ENCODE results near the genes DOK1, EVA1A and REG3G.

- PRO-cap = no peak
These were observed 28.1 kb upstream of the TET3 start for GRCh38 chr2:73956462-73957088.

DNA sequence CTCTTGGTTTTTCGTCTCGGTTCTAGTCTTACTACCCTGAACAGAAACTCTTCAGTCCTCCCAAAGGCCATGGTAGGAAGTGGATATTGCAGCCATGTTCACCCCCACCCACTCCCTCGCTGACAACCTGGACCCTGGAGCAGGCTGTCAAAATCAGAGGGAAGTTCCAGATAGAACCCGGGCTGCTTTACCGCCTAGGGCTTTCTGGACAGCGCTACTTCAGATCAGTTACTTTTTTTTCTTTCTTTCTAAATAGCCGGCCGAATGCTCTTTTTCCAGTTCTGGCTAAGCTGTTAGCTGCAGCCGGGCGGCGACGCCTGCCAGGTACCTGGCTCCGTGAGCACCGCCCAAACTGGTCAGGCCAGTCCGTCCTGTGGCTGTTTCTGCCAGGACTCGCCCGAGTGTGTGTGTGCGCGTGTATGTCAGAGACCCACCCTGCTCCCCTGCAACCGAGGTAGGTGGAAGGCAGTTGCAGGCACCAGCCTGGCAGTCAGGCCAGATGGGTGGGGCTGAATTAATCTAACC is 1.2 kb upstream of the TET3 start:
- PRO-cap = no peak

DNA sequence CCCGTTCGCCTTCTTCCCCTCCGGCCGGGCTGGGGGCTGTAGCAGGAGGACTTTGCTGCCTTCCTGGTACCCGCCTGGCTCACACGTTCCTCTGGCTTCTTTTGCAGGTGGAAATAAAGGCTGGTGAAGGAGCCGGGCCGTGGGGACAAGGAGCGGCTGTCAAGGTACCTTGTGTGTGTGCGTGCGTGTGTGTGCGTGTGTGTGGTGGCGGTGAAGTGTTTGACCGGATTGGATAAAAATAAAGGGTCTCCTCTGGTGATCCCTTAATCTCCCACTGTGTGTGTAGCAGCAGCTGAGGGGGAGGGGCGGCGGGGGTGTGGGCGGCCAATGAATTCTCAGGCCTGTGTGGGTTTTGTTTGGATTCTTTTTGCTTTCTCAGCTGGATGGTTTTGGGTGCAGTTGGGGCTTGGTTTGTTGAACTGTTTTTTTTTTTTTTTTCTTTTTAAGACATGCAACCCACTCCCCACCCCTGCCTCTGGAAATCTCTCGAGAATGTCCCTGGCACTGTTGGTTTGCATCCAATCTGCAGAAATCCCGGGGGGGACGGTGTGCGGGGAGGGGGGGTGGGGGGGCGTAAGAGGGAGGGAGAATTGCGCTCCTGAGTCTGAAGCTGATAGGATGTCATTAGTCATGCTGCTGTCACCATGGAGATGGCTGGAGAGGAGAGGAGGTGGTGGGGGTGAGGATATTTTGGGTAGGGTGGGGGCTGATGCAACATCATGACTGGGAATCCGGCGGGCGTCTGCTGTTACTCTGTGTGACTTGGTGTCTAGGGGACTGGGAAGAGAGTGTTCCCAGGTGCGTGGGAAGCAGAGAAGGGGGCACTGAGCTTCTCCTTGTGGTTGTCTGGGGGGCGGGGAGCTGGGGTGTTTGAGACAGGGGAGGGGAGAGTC is 18.5 kb downstream of the TET3 start:
- PRO-cap = no peak

DNA sequence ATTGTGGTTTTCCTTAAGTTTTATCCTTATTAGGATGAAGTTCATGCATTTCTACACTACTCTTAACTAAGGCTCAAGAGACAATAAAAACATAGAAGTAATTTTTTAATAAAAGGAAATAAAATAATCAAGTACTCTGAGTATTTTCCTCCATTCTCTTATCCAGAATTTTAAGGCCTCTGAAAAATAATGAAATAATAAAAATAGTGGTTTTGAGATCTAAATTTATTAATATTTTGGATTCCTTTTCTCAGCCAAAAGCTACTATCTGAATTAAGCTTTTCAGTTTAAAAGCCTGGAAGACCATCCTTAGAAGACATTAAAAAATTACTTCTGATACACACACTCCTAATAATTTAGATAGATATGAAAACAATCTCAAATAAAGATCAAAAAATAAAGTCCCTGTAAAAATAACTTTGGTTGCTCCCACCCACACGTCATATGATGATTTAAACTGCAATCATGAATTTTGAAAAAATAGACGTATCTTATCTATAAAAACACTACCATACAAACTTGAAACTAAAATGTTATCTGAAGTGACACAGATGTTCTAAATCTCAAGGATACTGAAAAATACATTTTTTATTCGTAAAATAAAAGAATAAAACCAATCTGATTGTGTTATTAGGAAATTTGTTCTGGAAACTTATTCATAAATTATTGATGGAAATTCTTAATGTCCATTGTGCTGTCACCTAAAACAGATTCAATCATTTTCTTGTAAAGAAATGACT is 8.0 kb upstream of the BOLA3 start:
- PRO-cap = no peak

- PRO-cap = no peak
These were observed 8.5 kb downstream of the DCTN1 start for GRCh38 chr2:74371359-74372249.

DNA sequence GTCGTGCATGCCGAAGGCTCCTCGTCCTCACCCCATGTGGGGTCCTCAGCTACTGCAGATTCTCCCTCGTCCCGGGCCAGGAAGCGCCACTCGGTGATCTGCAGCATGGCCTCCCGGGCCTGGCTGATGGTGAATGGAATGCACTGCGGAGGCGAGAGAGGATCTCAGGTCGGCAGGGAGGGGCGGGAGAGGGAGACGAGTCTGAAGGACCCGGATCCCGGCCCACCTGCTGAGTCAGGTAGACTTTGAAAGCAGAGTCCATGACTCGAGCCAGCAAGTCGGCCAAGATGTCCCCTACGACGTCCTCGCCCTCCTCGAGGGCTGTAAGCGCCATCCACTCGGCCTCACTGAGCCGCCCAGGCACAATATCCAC is 5.6 kb downstream of the C2orf81 start:
- PRO-cap = no peak

GRCh38 chr2:74416158-74416566 is 5.3 kb downstream of the C2orf81 start:
- PRO-cap = no peak

DNA sequence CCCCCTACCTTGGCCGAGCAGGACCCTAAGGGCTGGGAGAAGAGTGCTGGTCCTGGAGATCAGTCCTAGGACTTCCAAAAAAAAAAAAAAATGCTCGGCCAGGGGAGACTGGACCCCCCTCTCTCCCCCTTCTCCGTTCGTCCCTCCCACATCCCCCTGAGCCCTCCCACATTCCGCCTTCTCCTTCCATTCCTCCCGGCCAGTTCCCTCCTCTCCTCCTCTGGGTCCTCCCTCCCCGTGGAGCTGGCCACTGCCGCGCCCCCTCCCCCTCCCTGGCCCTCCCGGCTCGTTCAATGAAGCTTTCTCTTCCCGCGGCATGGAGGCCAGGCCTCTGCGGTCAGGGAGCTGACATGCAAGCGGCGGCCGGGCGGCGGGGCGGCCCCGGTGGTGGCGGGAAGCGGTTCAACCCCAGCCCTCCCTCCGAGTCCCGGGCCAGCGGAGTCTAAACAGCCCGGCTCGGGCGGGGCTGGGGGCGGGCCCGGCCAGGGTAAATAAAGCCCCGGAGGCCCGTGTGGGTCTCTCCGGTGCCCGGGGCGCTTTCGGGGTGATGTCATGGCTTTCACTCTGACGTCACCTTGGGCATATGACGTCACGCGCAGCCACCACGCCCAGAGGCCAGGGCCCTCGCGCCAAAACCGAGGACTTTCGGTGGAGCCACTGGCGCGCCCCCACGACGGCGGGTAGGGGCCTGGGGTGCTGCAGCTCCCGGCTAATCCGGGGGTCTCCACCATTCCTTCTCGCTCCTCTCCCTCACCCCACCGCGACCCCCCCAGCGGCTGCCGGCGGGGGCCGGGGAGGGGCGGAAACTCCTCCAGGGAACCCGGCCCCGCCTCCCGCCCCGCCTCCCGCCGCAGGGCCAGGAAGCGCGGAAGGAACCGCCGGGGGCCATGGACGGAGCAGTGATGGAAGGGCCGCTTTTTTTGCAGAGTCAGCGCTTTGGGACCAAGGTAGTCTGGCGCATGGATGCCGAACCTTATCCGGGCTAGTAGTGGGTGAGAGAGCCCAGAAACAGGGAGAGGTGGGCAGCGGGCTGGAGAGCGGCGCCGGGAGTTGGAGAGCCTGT is at the start of gene DOK1:
Gene DOK1, plus strand, starts transcription at position 853 of the 1,063 bp plus-strand sequence.
- PRO-cap = unidirectional peak, plus-strand start at position 888 of the sequence

GRCh38 chr2:74833440-74833996 is 409 bp upstream of the HK2 start:
- PRO-cap = no peak

DNA sequence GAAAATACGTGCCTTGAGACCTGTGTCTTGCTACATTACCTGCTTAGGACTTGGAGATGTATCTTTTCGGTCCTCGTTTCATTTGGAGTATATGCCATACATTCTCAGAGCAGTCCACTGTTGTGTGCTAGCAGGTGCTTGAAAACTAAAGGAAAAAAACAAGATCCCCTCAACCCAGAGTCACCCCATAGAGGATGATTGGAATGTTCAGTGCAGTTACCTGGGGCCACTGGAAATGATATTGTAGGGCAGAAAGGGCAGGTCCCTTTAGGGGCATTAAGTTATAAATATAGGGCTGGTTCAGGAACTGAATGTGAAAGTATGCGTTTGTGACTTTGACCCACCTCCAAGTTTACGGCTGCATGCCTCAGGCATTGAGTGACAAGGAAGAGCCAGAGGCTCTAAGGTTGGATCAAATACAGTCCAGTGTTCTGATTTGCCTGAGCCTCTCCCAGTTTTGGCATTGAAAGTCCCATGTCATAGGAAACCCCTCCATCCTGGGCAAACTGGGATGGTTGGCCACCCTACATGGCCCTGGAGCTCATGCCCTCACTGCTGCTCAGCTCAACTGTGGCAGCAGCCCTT is 29.7 kb downstream of the HK2 start:
- PRO-cap = no peak

- PRO-cap = no peak
These were observed 49.2 kb downstream of the HK2 start for GRCh38 chr2:74883122-74883526.

DNA sequence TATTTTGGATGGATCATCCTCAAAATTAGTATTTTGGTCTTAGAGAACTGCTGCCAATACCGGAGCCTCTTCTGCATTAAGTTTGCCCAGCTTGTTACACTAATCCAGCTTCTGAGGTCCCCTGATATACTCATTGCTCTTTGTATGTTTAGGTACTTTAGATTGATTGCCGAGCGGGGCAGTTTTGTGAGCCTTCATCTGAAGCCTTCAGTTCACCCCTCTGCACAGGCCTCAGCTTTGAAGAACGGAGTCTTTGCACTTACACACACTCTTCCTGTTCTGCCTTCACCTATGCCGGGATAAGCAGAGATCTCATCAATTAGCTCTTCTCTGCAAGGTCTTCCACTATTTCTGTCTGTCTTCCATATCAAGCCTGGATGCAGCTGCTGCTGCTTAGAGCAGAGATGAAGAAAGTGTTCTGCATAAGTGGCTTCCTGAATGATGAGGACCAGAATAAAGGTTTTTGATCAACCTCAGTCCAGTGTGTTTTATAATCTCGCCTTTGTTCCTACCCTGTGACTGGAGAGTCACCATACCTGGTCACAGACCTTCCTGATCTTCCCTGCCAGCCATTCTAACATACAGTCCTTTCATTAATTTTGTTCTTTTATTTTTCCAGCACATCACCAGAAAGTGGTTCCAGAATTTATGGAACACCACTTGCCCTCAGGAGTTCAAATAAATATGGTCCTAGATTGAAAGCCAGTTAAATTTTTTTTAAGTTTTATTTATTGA is 11.0 kb downstream of the POLE4 start:
- PRO-cap = no peak

GRCh38 chr2:75551341-75551920 is 9.3 kb downstream of the EVA1A start:
- PRO-cap = no peak

- PRO-cap = no peak
These were observed at the start of gene EVA1A for GRCh38 chr2:75560843-75561744. TSS of gene EVA1A (minus strand) at chr2:75560939.

- PRO-cap = no peak
These were observed 8.8 kb upstream of the EVA1A start for GRCh38 chr2:75569410-75569996.

DNA sequence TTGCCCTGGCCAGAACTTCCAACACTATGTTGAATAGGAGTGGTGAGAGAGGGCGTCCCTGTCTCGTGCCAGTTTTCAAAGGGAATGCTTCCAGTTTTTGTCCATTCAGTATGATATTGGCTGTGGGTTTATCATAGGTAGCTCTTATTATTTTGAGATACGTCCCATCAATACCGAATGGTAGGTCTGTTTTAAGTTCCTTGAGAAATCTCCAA is 403.9 kb upstream of the REG3G start:
- PRO-cap = no peak

GRCh38 chr2:79025478-79025871 is at the start of gene REG3G:
TSS of gene REG3G (plus strand) at chr2:79025702.
- PRO-cap = no peak

DNA sequence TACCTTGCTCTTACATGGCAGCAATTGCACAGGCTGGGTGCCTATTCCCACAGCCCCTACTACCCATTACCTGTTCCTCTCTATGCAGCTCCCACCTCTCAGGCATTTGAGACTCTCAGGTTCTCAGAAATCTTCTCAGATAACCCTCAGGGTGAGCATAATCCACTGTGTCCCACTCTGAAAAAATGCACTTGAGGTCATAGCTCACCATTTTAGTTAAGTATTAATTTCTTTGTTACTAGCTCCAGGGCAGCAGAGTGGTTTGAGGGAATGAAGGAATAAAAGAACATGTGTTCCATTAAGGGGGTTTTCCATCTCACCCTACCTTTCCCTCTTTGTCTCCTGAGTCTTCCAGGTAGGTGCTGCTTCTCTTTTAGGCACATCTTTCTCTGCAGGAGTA is 111.0 kb upstream of the REG3A start:
- PRO-cap = no peak

- PRO-cap = no peak
These were observed 118.5 kb downstream of the CTNNA2 start for GRCh38 chr2:79631395-79631744.

- PRO-cap = no peak
These were observed 1.2 kb downstream of the TRABD2A start for GRCh38 chr2:84879412-84880309.

All from parotid gland (tissue), 1 donor.